AG09319 (cell line): ENCODE results near the genes COL6A1 and YBEY.

GRCh38 chr21:45470841-45472120 is 66.3 kb downstream of the COL18A1 start:
- RRBS = 7% methylated on average over 8 of the region's 53 CpGs

DNA sequence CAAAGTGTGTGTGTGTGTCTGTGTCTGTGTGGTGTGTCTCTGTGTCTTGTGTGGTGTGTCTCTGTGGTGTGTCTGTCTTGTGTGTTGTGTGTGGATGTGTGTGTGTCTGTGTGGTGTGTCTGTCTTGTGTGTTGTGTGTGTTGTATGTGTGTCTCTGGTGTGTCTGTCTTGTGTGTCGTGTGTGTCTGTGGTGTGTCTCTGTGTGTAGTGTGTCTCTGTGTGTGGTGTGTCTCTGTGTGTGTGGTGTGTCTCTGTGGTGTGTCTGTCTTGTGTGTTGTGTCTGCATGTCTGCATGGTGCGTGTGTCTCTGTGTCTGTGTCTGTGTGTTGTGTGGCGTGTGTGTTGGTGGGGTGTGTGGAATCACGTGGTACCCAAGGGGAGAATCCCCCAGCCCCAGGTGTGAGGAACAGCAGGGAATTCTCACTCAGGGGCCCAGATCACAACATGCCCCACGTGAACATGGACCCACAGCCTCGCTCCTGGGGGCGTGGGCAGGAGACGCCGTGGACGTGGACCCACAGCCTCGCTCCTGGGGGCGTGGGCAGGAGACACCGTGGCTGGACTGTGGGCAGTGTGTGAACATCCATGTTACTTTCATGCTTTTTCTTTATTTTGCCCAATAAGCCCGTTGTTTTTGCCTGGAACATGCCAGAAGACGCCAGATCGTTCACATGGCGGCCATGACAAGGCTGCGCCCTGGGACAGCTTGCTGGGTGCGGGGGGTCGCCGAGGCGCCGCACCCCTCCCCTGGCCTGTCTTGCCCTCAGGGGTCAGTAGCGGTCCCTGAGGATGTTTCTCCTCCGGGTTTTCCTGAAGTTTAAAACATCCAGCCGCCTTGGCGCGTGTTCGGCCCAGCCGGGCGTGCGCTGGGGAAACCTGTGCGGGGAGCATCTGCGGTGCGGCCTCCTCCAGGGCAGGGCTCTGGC is 67.7 kb downstream of the SLC19A1 start:
- RRBS = 95% methylated on average over 6 of the region's 35 CpGs

DNA sequence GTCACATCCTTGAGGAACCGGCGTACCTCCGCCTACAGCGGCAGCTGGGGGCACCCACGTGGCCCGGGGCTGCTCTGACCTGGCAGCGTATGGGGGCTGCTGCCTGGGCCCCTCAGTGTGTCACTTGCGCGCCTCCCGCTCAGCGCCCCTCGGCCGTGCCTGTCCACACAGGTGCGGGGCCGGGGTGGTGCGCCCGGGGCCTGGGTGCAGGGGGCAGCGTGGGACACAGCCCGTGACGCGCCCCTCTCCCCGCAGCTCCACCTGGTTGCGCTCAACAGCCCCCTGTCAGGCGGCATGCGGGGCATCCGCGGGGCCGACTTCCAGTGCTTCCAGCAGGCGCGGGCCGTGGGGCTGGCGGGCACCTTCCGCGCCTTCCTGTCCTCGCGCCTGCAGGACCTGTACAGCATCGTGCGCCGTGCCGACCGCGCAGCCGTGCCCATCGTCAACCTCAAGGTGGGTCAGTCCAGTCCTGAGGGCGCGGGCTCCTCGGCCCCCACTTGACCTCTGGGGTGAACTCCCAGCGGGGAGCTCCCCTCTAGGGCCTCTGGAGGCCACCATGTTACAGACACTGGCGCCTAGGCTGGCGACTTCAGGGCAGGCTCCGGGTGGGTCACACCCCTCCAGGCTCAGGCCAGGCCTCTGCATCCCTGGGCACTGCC is 32.3 kb downstream of the SLC19A1 start:
- RRBS = 92% methylated on average over 6 of the region's 51 CpGs

DNA sequence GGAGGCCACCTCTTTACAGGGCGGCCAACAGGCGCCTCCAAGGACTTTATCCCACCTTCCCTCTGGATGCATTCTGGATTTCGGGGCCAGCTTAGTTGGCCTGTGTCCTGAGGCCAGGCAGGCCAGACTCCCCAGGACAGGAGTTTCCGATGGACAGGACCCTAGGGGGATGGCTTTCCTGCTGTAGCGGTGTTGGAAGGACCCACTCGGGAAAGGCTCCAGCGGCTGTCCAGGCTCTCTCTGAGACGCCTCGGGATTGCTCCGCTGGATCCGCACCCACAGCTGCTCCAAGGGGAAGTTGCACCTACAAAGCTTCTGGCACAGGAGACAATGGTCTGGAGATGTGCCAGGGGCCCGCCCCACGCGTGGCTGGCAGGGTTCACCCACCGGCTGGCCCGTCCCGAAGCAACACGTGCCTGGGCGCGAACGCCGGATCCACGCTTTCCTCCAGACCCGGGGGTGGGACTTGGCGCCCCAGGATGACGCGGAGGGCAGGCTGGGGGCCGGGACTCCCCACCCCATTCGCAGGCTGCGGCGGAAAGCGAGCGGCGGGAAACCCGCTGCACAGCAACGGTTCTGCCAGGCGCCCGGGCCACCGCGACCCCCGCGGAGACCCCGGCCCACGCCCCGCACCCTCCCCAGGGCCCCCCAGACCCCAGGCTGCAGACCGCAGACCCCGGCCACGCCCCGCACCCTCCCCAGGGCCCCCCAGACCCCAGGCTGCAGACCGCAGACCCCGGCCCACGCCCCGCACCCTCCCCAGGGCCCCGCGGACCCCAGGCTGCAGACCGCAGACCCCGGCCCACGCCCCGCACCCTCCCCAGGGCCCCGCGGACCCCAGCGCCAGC is 616 bp downstream of the SLC19A1 start:
- RRBS = 2% methylated on average over 23 of the region's 62 CpGs

- RRBS = no CpG with 5 or more reads among the region's 15 CpGs
Observed at GRCh38 chr21:45573401-45574009, 31.3 kb upstream of the SLC19A1 start.

GRCh38 chr21:45590080-45591413 is 48.3 kb upstream of the SLC19A1 start:
- RRBS = 5% methylated on average over 44 of the region's 114 CpGs

GRCh38 chr21:45747737-45748140 is 104.2 kb downstream of the PCBP3 start:
- RRBS = no CpG with 5 or more reads among the region's 13 CpGs

DNA sequence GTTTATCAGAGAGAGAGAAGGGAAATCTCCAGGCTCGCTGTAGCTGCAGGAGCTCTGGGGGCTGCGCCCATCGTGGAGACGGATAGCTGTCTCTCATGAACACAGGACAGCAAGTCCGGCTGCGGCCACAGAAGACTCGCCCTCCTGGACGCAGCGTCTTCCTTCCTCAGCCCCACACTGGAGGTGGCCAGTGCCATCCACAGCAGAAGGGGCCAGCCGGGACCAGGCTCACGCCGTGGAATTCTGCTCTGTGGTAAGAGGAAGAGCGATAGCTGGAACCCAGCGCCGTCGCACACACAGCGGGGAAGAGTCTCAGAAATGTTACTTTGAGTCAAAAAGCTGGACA is 114.0 kb upstream of the COL6A1 start:
- RRBS = no CpG with 5 or more reads among the region's 17 CpGs

GRCh38 chr21:45889928-45890549 is 91.5 kb upstream of the COL6A1 start:
- RRBS = no CpG with 5 or more reads among the region's 13 CpGs

DNA sequence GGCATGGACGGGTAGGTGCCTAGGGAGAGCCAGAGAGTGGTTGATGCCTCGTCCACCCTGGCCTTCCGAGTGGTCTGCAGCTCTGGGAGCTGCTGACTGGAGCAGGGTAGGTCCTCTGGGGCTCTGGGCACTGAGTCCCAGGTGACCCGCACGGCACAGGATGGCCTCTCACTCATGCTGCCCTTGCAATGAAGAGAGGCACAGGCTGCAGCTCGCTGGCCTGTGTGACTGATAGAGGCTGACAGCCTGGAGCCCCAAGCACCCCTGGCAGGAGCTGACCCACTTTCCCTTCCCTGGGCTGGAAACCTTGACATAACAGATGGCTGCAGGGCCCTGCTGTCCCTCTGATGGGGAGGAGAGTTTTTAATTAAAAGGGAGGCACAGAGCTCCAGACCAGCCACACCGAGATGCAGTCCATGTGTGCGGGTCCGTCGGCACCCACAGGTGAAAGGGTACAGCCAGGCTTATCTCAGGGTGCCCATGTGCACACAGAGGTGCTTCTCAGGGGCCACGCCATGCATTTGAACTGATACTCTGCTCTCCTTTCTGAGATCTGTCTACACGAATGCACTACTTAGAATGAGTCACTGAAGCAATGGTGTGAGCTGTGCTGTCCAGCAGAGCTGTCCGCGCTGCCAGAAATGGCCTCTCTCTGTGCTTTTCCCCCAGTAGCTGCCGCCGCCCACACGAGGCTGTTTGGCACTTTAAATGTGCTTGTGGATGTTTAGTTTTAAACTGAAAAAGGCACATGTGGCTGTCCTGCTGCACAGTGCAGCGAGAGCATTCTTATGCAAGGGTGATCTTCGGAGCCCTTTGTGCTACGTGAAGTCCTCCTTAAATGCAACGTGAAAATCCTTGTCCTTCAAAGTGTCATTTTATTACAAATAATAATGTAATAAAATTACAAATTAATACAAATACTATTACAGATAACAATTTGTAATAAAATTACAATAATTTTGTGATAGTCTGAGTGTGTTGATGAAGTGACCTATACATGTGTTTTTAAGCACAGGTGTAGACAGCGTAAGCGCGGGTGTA is 87.2 kb upstream of the COL6A1 start:
- RRBS = no CpG with 5 or more reads among the region's 24 CpGs

GRCh38 chr21:45973542-45974680 is 7.7 kb upstream of the COL6A1 start:
- RRBS = 2% methylated on average over 15 of the region's 82 CpGs

- RRBS = 1% methylated on average over 5 of the region's 25 CpGs
Observed at GRCh38 chr21:45981637-45982005, at the start of gene COL6A1. TSS of gene COL6A1 (plus strand) at chr21:45981770.

- RRBS = no CpG with 5 or more reads among the region's 6 CpGs
Observed at GRCh38 chr21:46028987-46029644, 47.5 kb downstream of the COL6A1 start.

DNA sequence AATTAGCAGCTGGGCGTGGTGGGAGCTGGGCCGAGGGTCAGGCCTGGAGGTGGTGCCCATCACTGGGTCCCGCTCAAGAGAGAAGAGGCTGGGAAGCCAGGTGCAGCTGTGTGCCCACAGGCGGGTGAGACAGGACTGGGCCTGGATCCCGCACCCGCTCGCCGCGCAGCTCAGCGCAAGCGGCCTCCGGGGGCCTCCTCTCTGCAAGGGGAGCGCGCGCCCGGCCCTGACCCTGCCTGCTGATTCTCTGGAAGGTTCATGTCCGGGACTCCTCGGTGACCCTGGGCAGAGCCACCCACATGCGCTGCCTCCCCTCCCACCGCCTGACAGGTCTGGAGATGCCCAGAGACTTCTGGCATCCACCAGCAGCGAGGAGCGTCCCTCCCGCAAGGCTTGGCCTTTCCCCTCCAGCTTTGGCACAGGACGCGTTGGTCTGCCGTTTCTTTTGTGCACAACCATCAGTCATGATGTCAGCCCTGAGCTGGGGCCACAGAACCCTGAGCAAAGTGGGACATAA is 42.1 kb upstream of the COL6A2 start:
- RRBS = 42% methylated on average over 1 of the region's 26 CpGs

GRCh38 chr21:46150428-46150999 is 4.9 kb downstream of the FTCD start:
- RRBS = 58% methylated on average over 5 of the region's 19 CpGs

DNA sequence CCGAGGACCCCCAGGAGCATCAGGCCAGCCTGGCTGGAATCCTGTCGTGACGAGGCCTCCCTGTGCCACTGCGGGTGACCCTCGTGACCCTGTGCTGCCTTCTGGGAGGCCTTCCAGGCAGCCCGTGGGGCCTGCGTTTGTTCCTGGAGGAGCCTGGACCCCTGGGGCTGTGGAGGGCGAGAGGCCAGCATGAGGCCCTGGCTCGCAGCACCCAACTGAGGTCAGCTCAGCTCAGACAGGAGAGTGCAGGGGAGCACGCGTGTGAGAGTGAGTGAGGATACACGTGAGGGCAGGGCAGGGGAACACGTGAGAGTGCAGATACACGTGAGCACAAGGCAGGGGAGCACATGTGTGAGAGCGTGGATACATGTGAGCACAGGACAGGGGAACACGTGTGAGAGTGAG is 432 bp upstream of the FTCD start:
- RRBS = no CpG with 5 or more reads among the region's 16 CpGs

DNA sequence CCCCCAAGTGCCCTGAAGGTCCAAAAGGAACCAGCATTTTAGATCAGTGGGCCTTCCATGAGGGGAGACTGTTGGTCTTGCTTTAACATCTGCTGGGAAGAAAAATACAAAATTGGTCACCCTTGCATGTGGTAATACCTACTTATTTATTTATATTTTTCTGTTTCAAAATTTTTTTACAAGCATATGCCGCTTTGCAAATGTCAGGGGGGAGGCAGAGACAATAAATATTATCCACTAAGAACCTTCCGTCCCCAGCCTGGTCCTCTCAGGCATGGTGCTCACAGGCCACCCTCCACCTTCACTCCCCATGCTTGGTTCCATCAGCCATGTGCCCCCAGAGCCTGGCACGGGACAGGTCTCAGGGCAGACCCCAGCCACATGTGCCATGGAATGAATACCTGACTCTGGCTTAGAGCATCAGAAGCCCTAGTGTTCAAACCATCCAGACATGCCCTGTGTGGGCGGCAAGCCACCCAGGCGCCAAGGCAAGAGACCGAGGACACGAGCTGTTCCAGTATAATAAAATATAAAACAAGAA is 5.5 kb downstream of the LSS start:
- RRBS = no CpG with 5 or more reads among the region's 7 CpGs

- RRBS = no CpG with 5 or more reads among the region's 12 CpGs
Observed at GRCh38 chr21:46246203-46247233, 17.9 kb upstream of the LSS start.

DNA sequence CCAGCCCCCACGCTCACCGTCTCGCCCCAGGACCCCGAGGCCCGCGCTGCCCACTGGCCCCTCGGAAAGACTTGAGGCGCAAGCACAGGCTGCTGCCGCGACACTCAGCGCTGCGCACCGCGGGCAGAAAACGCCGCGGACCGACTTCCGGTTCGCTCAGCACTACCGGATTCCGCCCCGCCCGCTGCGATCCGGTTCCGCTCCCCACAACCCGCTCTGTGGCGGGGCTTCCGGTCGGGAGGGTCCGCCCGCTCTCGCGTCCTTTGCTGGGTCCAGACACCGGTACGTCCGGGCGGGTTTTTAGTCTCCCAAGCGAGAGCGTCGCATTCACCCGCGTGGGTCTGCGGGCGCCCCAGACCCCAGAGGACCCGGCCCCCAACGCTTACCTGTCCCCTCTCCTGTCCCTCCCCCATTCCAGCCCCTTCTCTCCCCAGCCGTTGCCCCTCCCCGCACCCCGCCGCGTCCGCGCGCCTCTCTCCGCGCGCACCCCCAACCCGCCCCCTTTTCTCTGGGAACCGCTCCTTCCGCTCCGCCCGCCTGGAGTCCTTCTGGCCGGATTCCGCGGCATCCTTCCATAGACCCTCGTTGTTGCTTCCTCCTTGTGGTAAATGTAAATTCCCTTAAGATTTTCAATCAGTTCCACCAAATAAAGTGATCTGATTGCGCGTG is at the start of gene YBEY:
Gene YBEY, plus strand, starts transcription at position 209 of the 669 bp plus-strand sequence.
- RRBS = under 1% methylated on average over 15 of the region's 70 CpGs

- RRBS = 92% methylated on average over 1 of the region's 17 CpGs
Observed at GRCh38 chr21:46314977-46315728, 8.5 kb downstream of the C21orf58 start.